SJSA1 (cell line): ENCODE measurements around a stretch of chr2.

GRCh38 chr2:85308843-85309517 is 18.8 kb downstream of the TGOLN2 start:
- RAMPAGE, long total RNA = no peak

DNA sequence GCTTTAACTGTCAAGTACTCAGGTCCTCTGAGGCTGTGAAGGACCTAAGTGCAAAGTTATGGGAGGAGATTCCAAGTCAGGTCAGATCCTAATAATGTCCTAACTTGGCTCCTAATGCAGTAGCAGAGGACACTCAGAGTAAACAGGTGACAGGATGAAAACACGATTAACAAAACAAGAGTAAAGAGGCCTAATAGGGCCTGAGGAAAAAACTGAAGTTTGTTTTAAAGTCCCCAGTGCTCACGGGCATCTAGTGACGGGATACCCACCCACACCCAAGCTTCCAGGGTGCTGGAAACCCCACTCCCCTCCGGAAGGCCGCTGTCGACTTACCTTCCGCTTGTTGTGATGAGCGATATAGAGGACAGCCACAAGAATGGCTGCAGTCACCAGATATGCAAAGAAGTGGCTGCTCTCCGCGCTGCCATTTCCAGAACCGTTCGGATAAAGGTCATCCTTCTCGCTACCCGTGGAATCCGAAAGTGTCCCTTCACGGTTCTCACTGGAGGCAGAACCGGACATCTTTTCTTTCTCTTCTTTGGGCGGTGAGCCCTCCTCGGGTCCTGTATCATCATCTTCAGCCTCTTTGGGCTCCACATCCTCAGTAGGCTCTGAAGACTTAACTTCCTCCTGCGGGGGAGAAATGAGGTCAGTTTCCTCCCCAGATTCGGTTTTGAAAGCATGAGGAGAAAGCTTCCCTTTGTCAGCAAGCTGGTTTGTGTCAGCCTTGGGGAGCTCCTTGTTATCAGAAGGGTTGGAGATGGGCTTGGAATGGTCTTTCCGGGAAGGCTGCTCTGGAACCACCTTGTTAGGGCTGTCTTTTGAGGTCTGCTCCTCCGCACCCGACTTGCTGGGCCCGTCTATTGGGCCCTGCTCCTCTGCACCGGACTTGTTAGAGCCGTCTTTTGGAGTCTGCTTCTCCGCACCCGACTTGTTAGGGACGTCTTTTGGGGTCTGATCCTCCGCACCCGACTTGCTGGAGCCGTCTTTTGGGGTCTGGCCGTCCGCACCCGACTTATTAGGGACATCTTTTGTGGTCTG is 1.3 kb downstream of the TGOLN2 start:
- RAMPAGE, long total RNA = no peak

- RAMPAGE, long total RNA = no peak
Observed at GRCh38 chr2:85412588-85413460, 2.7 kb upstream of the CAPG start.

GRCh38 chr2:85421818-85422330 is 3.4 kb downstream of the SH2D6 start:
- RAMPAGE, long total RNA = no peak

GRCh38 chr2:85438741-85439136 is 20.2 kb downstream of the SH2D6 start:
- RAMPAGE, long total RNA = no peak

DNA sequence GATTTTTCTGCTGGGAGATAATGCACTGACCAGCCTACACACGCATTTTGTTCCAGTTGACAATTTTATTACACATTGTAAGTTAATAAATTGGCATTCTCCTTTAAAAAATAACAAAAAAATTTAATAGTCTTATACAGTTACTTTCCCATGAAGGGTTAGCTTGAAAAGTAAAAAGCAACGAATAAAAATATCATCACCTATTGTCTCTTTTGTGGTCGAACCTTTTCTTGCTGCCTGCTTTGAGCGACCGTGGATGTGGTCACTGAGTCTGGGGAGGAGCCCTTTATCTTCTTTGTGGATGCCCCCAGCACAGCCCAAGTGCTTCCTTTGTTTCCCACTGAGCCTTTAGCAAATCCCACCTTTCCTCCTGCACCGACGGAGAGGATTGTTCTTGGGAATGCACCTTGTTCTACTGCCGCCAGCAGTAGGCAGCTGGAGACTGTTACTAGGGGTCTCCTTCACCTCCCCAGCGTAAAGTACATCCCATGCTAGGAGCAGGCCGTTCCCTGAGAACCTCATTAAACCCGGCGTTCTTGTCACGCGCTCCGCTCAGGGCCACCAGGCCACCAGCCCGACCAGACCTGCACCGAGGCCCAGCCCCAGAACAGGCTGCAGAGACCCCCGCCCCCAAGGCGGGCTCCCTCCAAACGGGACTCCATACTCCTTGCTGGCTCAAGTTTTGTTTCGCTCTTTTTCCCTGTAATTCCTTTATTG is 1.4 kb upstream of the MAT2A start:
- RAMPAGE, long total RNA = no peak

DNA sequence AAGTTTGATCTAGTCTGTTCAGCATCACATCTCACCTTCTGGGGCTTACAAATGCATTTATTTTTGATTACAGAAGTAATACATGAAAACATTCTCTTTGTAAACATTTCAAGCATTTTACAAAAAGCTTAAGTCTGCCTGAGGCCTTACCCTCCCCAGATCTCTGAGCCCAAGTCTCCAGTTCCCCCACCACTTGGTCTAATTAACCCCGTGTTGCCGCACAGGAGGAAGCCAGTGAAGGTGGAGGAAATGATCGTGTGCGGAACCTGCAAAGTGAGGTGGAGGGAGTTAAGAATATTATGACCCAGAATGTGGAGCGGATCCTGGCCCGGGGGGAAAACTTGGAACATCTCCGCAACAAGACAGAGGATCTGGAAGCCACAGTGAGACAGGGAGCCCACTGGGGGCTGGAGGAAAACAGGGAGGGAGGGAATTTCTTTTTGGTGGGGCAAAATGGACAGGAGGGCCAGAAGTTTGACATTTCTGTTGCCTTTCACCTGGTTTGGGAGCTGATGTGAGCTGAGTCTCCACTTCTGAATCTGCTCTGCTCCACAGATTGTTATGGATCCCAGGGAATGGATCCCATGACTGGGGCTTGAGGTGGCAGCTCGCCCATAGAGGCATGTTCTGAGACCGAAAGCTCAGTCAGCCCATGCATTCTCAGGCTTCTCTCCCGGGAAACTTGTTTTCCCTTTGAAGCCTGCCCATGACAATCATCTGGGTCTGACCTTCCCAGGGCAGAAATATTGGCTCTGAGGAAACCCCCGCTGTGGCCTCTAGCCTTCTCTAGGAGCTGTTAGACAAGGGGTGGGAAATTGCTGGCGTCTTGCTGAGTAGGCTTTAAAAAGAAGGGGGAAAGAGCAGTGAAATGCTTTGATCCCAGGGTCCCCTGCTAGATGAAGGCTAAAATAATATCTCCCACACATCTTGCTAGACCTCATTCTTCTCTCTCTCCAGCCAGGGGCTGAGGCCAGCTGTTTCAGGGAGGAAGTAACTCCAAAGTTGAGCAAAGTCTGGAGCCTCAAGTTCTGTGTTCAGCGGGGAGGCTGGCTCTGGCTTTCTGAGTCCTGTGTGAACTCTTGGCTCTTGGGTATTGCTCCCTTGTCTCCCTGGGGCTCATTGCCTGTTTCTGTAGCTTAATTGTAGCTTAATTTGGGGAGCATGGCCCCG is 1.8 kb downstream of the VAMP8 start:
- RAMPAGE, long total RNA = no peak

DNA sequence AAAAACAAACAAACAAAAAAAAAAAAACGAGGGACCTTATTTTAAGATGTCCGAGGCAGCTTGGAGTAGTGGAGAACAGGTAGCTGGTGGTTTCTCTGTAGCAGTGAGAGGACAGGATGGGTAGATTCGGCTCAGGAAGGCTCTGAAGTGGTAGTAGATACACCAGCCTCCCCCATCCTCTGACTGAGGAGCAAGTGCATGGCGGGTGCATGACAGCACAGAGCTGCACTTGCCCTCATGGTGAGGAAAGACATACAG is 708 bp upstream of the VAMP5 start:
- RAMPAGE, long total RNA = no peak

DNA sequence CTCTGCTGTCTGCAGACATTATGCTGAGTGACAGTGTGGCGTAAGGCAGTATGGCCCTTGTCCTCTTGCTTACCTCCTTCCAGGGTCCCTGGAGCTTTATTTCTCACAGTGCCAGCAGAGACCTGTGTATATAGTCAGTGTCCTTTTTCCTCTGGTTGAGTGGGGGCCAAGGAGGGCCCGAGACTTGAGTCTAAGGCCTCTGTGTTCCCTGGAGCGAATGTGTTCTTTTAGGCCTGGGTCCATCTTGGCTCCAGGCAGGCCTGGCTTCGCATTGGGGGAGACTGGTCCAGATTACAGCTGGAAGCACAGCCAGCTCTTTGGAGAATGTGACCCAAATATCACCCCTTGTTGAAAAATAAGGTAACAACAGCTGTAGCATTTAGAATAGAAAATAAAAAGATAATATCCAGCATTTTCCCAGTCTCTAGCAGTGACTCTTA is 5.0 kb downstream of the VAMP5 start:
- RAMPAGE, long total RNA = no peak

- RAMPAGE, long total RNA = no peak
Observed at GRCh38 chr2:85648138-85648638, 19.8 kb downstream of the SFTPB start.

- RAMPAGE, long total RNA = no peak
Observed at GRCh38 chr2:85706411-85707062, 12.4 kb downstream of the GNLY start.

GRCh38 chr2:85712690-85713814 is 18.9 kb downstream of the GNLY start:
- RAMPAGE, long total RNA = no peak

DNA sequence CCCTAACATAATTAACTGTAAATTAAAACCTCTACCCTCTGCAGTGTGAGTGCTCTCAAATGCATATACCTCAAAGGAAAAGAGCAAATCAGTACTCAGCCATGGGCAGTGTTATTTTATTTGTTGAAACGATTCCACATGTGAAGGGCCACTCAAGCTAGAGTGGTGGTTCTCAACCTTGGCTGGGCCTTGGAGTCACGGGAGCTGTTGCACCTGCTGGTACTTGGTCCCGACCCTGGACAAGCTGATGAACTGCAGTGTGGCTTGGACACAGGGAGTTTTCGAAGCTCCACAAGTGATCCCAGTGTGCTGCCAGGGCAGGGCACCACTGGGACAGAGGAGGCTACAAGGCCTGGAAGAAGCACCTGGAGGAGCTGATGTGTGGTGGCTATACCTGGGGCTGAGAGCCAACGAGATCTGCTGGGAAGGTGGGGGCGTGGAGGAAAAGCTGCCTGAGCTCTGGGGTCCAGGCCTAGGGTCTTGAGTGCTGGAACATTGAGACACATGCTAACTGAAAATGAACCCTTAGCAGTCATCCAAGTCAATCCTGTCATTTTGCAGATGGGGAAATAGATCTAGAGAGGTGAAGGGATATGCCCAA is 19.8 kb downstream of the GNLY start:
- RAMPAGE, long total RNA = no peak

GRCh38 chr2:85714416-85714870 is 20.3 kb downstream of the GNLY start:
- RAMPAGE, long total RNA = no peak

GRCh38 chr2:85722491-85722928 is 28.4 kb downstream of the GNLY start:
- RAMPAGE, long total RNA = no peak

GRCh38 chr2:85737368-85737878 is 16.4 kb upstream of the ATOH8 start:
- RAMPAGE, long total RNA = no peak

- RAMPAGE, long total RNA = no peak
Observed at GRCh38 chr2:85744525-85745645, 8.9 kb upstream of the ATOH8 start.

GRCh38 chr2:85754423-85755390 is 916 bp downstream of the ATOH8 start:
- RAMPAGE, long total RNA = no peak

GRCh38 chr2:85758070-85759443 is 4.8 kb downstream of the ATOH8 start:
- RAMPAGE, long total RNA = no peak

DNA sequence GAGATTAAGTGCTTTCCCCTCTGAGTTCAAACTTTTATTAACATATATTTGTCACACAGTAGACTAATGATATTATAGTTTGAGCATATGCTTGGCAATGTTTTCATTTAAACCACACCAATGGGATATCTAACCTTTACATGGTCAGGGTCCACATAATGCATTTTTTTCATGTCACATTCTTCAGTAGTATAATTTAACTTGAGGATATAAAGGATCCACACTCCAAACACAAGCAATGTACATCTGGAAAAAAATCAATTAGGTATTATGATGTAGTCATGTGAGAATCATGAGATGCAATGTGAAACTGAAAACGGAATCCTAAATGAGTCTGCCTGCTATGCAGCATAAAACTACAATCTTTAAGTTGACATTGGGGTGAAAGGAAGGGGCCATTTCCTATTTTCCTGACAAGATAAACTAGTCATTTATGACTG is 27.7 kb downstream of the ST3GAL5 start:
- RAMPAGE, long total RNA = no peak